SK-N-DZ (cell line): ENCODE results near the genes MPV17 and NRBP1.

GRCh38 chr2:26786289-26786657 lies 417 bp downstream of the CENPA start:
RAMPAGE:
- cytosol, long total RNA = no peak
- nucleus, long total RNA = no peak

GRCh38 chr2:27058519-27058718 lies 7.0 kb downstream of the AGBL5 start:
RAMPAGE:
- cytosol, long total RNA = no peak
- nucleus, long total RNA = no peak

GRCh38 chr2:27291911-27292308 lies 9.7 kb downstream of the TRIM54 start:
RAMPAGE:
- cytosol, long total RNA = no peak
- nucleus, long total RNA = no peak

GRCh38 chr2:27316571-27316988 lies 6.3 kb downstream of the MPV17 start:
RAMPAGE:
- cytosol, long total RNA = no peak
- nucleus, long total RNA = no peak

DNA sequence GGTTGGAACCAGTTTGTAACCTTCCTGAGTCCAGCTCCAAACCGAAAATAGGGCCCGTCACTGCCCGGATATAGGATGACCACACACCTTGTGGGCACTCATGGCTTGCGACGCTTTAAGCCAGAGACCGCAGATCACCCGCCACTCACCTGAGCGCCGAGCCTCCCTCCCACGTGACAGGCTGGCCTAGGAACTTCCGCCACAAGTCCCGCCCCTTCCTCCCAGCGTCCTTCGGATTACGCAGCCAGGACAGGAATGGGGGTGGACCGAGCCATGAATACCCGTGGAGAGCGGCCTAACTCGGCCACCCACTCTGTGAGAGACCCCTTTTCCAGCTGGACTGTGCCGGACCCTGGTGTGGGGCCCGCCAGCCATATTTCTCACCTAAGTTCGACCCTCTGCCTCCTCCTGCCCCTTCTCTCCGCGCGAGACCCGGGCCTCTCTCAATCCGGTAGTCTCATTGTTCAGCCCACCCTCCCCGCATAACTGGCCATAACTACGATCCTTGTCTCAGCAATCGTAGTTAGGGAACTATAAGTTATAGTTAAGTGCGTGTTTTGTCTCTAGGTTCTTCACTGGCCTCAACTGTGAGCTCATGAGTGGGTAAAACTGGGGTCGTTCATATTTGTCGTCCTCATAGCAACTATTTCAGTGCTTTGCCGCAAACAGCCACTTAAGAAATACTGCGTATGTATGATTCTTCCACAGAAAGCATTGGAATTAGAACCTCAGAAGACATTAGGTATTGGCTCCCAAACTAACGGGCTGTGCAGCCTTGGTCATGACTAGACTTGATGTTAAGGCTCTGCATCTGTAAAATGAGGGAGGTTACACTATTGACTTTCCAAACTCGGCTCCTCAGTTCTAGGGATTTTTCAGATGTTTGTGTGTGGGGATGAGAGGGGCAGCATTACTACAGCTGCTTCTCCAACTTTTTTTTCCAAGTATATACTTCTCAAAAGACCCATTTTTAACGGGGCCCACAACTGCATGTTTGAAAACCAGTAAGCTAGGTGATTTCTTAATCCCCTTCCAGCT lies at the start of gene MPV17:
TSS of gene MPV17 (minus strand) at position 195 of the 1,038 bp plus-strand sequence.
RAMPAGE:
- cytosol, long total RNA = no peak
- nucleus, long total RNA = start-site peak on the minus strand centred at position 173 of the sequence, 12 bp wide, 91 and 129 reads in 2 replicates; start-site peak on the plus strand centred at position 237 of the sequence, 48 bp wide, 53 and 46 reads in 2 replicates

DNA sequence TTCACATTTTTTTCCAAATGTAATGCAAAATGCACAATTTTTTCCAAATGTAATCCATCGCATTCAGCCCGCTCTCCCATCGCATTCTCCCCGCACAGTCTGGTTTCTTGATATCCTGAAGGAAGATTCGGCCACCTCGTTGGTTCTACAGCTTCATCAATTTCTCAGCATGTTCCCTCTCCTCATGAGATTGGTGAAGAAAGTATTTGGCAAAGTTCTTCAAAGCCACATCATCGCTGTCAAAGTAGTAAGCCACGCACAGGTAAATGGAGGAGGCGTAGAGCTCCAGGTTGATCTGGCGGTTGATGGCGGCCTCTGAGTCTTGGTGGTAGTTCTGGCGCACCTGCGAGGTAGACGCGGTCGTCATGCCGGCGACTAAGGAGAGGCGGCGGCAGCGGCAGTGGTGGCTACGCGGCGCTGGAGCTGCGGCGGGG lies 12.5 kb upstream of the ZNF513 start:
RAMPAGE:
- cytosol, long total RNA = no peak
- nucleus, long total RNA = no peak

DNA sequence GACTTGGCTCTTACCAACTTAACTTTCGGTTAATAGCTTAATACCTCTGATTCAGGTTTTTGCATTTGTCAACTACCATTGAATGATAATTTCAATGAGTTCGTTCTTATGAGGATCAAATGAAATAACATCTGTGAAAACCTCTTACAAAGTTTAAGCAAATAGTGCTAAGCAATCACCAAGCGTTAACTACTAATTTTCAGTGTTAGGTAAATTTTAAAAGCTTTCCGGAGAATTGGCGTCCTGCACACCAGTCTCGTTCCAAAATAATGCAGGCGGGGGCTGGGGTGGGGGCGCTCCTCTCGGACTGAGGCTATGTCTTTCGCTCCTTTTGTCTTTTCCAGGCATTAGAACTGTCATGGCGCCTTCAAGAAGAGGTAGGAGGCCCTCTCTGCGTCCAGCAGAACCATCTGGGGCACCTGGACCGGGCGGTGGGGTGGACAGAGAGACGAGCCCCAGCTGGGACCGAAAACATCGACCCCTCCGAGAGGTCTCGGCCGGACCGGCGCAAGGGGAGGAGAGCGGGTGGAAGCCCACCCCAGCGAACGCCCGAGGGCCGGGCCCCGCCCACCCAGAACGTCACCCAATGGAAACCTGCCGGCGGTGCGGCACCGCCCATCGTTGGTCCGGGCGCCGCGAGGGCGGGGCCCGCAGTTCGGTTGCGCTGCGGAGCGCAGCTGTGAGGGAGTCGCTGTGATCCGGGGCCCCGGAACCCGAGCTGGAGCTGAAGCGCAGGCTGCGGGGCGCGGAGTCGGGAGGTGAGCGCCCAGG lies at the start of gene NRBP1:
TSS of gene NRBP1 (plus strand) at position 658 of the 771 bp plus-strand sequence.
RAMPAGE:
- cytosol, long total RNA = start-site peak on the plus strand centred at position 674 of the sequence, 72 bp wide, 354 and 463 reads in 2 replicates
- nucleus, long total RNA = no peak

DNA sequence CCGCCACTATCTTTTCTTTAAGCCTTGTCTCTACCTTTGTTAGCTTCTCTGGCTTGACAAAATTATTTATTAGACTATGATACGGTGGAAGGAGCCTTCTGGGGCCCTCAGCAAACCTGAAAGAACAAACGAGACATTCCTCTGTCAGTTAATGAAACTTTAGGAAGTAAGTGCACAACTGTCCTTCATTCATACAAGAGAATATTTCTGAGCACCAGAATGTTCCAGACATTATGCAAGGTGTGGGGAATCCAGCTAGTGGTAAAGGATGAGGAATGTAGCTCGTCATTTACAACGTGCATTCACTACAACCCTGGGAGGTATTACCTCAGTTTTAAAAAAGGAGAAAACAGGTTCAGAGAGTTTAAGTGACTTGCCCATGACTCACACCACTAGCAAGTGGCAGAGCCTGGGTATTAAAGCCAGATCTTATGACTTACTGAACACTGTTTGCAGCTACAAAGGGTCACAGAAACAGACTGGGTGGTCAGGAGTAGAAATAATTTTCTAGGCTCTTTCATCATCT lies 947 bp downstream of the CCDC121 start:
RAMPAGE:
- cytosol, long total RNA = no peak
- nucleus, long total RNA = no peak

RAMPAGE:
- cytosol, long total RNA = no peak
- nucleus, long total RNA = no peak
These were observed 23.6 kb upstream of the MRPL33 start for GRCh38 chr2:27747713-27748448.

DNA sequence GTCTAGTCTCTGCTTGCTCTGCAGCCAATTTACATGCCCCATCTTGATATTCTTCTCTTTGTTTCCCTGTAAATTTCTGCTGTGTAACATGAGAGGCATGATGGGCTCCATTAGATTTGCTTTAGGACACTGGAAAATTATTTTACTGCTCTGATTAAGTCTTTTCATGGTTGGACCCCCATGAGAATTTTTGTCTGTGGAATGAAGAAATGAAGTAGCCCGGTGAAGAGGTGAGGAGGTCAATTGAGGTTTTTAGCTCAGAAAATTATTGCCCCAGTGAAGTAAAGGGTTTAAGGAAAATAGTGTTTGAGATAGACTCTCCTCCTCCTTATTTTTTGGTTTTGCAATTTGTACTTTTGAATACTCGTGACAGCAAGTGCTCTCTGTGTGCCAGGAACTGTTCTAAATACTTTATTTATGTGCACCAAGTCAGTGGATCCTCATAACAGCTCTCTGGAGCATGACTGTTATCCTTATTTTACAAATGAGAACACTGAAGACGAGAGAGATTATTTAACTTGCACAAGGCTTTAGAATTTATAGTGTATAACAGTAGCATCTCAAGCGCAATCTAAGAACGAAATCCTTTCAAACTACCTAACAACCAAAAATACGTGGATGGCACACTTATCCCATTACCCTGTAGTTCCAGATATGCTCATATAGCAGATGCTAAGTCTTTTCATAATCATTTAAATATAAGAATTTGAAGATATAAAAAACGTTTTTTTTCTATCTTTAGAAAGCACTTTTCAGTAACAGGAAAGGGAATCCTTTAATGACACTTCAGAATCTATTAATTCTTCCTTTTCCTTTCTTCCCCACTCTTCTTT lies 24.6 kb downstream of the BABAM2 start:
RAMPAGE:
- cytosol, long total RNA = no peak
- nucleus, long total RNA = no peak

DNA sequence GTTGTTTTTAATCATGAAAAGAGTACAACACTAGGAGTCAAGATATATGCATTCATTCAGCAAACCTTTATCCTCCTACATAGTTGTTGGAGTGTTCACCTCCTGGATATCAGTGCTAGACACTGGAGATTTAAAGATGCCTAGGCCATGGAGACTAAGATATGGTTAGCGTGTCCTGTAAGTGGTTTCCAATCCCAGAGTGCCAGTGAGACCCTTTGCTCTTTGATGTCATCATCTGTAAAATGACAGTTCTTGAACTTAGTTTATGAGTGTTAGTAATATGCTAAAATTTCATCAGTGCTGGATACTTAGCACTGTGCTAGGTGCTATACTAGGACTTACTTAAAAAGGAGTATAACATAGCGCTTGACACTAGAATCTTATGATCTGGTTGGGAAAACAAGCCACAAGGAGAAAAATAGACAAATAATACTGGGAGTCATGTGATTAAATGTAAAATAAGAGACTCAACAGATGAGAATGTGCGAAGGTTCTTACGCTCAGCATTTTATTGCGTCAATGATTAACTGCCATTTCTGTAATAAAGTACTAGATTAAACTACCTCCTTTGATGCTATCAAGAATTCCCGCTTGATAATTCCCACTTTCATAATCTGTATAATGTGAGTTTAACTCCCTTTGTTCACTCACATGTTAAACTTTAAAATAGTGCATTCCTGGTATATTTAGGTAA lies 31.5 kb downstream of the BABAM2 start:
RAMPAGE:
- cytosol, long total RNA = no peak
- nucleus, long total RNA = no peak

RAMPAGE:
- cytosol, long total RNA = no peak
- nucleus, long total RNA = no peak
These were observed 75.4 kb downstream of the BABAM2 start for GRCh38 chr2:27966076-27966275.

RAMPAGE:
- cytosol, long total RNA = no peak
- nucleus, long total RNA = no peak
These were observed 211.4 kb downstream of the BABAM2 start for GRCh38 chr2:28101915-28102252.

RAMPAGE:
- cytosol, long total RNA = no peak
- nucleus, long total RNA = no peak
These were observed 159.5 kb upstream of the FOSL2 start for GRCh38 chr2:28232980-28233821.

RAMPAGE:
- cytosol, long total RNA = no peak
- nucleus, long total RNA = no peak
These were observed 122.0 kb upstream of the FOSL2 start for GRCh38 chr2:28270622-28271138.

RAMPAGE:
- cytosol, long total RNA = no peak
- nucleus, long total RNA = no peak
These were observed 114.3 kb upstream of the FOSL2 start for GRCh38 chr2:28277853-28279195.

GRCh38 chr2:28444946-28445517 lies 50.8 kb upstream of the PLB1 start:
RAMPAGE:
- cytosol, long total RNA = no peak
- nucleus, long total RNA = no peak

GRCh38 chr2:28583742-28584708 lies 88.2 kb downstream of the PLB1 start:
RAMPAGE:
- cytosol, long total RNA = no peak
- nucleus, long total RNA = no peak

DNA sequence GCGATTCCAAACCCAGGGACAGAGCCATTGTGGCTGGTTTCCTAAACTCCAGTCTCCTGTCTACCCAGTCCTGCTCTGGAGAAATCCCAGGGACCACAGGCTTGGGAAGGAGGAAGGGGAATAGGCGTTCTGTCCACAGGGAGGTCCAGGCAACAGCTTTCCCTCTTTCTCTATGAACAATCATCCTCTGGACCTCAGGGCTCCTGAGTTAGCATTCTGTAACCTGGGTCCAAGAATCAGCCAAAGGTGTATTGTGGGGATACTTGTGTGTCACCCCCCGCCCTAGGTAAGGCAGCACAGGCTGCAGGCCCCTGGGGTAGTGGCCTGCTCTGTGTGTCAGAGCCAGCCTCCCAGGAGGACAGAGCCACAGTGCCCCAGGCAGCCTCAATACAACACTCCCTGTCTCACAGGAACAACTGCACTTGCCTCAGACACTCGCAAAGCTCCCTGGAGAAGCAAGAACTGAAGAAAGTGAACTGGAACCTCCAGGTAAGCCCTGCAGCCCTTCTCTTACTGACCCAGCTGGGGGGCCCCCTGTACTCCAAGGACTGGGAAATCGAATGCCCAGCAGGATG lies 121.4 kb upstream of the PPP1CB start:
RAMPAGE:
- cytosol, long total RNA = no peak
- nucleus, long total RNA = no peak

GRCh38 chr2:28634794-28635963 lies 116.5 kb upstream of the PPP1CB start:
RAMPAGE:
- cytosol, long total RNA = no peak
- nucleus, long total RNA = no peak